Measurements from ENCODE around the gene IFI44L.

GRCh38 chr1:78617699-78617961, 2.6 kb upstream of the IFI44L start:
- PRO-cap = no peak

DNA sequence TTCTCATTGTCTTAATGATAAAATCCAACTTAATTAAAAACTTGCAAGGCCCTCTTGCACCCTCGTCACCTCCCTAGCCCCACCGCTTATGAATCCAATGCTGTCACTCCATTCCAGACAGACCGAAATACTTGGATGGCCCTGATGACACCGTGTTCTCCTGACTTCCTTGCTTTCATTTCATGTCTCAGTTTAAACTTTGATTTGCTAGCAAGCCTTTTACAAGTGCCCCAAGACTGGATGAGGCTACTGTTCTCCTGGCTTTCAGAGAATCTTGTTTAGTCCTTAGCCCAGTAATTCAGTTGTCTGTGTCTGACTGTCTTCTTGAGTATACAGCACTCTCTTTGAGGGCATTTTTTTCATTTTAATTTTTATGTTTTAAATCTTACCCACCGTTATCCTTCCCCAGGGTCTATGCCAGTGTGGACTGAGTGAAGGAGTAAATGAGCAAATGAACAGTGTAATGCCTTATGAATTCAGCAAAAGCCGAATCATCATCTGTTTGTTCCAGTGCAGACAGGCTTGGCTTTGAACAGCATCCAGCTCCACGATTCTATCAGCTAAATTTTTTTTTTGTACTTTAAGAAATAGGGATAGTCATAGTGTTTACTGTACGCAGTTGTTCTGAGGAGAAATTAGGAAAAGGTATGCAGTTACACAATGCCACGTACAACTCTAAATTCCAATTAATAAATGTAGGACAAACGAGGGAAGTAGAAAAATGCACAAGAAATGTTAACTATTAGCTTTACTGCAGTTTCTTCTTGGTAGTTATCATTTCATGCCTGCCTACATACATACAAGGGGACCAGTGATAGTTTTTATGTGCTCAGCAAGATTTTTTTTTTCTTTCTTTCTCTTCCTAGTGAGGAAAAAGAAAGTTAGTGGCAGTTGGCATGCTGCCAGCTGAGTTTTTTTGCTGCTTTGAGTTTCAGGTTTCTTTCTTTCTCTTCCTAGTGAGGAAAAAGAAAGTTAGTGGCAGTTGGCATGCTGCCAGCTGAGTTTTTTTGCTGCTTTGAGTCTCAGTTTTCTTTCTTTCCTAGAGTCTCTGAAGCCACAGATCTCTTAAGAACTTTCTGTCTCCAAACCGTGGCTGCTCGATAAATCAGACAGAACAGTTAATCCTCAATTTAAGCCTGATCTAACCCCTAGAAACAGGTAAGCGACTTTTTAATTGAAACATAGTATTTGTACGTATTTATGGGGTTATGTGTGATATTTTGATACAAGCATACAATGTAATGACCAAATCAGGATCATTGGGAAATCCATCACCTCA, at the start of gene IFI44L:
Gene IFI44L (plus strand): TSS at position 1,035 of the 1,279 bp plus-strand sequence.
- PRO-cap = bidirectional peak, plus-strand start at position 120 of the sequence, minus-strand start at position 122 of the sequence; unidirectional peak, minus-strand start at position 445 of the sequence

GRCh38 chr1:80806933-80807378, 993.8 kb upstream of the ADGRL2 start:
- PRO-cap = no peak

GRCh38 chr1:81680014-81680367, 120.7 kb upstream of the ADGRL2 start:
- PRO-cap = no peak

DNA sequence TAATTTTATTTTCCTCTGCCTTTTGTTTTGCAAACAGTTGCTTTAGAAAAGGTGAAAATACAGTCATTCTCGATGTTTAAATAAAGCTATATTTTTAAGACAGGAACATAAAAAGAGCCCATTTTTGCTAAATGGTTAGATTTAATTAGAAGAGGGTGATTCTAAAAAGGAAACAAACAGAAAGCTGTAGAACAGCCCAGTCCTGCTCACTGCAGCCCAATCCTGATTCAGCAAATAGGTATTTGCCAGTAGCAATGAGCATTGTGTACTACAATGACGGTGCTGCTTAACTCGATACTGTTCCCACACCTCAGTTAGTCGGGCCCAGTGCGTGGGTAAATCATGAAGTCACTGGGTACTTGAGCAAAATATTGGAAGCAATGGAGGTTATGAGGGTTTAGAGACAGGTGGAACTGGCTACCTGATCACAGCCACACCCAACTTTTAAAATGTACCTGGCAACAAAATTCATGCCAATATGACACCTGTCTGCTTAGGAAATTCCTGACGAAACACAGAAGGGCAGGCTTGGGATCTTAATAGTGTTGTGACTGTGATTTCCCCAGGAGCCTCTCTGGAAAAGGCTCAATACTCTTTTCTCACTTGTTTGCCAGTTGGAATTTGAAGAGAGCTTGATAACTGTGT, 101.5 kb upstream of the ADGRL2 start:
- PRO-cap = no peak

DNA sequence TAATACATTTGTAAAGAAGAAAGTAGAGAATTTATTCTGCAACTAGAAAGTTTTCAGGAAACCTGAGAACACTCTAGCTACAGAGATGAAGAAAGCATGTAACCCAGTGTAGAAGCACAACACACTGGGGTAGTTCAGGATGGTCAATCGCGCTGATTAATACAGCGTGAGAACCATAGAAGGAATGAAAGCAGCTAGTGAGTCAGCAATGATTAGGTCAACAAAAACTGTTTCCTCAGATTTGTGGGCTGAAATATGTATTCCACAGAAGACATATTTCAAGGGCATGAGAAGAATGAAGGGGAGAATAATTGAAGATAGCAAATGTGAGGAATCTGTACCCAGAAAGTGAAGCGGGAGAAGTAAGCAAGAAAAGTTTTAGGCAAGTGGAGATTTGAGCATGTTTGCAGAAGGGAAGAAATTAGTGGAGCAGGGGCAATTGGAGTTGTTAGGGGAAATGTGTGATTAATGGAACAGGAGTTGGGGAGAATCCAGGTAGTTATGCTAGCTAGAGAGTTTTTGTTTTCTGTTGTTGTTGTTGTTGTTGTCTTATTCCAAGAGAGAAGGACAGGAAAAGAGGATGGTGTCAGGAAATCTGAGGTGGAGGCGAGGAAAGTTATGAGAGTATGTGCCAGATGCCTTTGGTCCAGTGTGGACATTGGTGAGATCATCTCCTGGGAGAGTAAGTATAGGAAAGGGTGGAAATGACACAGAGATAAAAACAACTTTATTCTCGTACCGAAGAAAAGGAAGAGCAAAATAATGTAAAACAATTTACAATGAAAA, 97.6 kb upstream of the ADGRL2 start:
- PRO-cap = no peak

- PRO-cap = no peak
Measured at GRCh38 chr1:83263570-83264474, 735.1 kb downstream of the TTLL7 start.

DNA sequence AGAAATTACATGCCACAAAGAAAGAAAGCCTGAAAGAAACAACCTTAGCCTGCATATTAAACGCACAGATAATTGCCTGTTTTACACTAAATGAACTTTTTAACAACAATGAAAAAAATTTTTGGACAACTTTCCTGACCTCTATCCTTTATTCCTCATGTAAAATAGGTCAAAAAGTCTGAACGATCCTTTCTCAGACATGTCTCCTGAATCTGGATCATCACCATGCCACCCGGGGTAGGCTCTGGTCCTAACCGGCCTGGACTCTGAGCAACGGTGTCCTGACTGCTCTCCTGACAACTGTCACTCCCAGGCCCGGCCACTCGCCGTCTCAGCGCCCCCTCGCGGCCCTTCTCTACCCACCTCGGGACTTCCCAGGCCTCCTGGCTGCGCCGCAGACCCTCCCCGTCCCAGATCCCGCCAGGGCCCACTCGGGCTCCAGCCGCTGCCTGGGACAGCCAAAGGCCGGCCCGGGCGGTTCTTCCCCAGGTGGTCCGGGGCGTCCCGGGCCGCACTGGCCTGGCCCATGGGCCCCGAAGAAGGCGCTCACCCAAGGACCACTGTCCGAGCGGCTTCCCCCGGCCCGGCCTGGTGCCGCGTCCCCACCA, 138.6 kb downstream of the TTLL7 start:
- PRO-cap = unidirectional peak, plus-strand start at position 362 of the sequence

- PRO-cap = bidirectional peak, plus-strand start at chr1:84078766, minus-strand start at chr1:84078553
Measured at GRCh38 chr1:84078376-84079084, 65.5 kb upstream of the PRKACB start.

DNA sequence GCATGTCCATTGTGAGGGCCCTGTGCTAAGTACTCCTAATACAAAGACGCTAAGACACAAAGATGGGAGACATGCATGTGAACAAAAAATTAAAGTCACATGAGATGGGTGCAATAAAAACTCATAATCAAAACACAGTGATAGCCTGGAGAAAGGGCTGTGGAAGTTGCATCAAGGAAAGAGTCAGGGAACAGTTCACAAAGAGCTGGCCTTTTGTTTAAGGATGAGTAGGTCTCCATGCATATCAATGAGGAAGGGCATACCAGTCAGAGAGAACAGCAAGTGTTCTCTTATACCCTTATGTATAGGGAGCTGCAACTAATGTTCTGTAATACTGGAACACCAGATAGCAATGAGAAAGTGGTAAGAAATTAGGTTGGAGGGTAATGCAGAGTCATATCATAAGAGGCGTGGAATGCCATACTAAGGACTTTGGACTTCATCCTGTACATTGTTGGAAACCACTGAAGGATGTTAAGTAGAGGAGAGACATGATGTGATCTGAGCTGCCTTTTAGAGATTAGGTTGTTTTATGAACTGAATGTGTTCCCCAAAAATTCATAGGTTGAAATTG, 46.8 kb upstream of the SAMD13 start:
- PRO-cap = no peak

DNA sequence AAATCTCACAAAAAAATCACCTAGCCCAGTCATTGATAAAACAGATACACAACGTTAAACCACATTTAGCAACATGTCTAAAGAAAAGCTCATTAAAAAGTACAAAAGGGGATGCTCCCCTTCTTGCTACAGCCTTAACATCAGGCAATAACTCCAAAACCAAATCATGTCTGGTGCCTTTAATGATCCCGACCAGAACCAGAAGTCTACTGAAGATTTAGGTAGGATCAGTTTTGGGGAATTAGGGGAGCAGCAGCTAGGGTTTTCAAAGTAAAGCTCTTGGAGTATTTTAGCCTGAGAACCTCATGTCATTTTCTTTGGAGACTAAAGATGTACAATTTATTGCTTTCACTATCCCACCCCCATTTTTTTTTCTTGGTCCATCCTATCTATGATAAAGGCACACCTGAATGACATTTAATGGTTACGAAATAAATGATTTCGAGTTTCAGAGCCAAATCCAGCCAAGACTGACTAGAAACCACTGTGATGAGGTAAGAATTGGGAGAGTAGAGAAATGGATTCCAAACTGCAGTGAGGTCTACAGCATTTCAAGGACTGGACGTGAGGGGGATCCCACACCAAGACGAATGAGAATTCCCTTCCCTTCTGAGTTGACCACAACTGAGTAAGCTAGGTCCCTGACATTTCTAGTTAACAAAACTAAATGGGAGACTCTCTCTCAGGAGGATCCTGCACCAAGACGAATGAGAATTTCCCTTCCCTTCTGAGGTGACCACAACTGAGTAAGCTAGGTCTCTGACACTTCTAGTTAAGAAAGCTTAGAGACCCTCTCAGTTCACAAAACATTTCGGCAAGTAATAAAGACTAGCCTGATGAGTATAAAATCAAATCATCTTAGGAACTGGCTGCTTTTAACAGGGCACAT, 1.8 kb upstream of the SPATA1 start:
- PRO-cap = unidirectional peak, plus-strand start at position 593 of the sequence

DNA sequence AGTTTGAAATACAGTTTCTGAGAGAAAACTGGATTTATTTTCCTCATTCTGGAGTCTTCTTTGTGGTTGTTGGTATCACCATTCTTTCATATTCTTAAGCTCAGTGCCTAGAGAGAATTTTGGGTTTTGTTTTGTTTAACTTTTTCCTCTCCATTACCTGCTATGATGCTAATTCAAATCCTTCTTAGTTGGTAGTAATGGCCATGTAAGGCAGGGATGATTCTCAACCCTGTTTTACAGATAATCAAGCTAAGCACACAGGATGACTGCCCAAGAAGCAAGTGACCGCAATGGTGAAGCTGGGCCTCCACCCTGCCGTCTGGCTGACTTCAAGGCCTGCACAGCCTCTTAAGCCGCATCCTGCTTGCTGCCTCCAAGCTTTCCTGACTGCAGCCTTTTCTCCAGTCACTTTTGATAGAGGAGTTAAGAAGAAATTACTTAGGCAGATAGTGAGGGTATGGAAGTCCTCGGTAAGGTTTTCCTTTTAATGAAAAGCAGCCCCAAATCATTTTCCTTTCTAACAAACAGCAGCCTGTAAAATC, 8.5 kb upstream of the CTBS start:
- PRO-cap = no peak

DNA sequence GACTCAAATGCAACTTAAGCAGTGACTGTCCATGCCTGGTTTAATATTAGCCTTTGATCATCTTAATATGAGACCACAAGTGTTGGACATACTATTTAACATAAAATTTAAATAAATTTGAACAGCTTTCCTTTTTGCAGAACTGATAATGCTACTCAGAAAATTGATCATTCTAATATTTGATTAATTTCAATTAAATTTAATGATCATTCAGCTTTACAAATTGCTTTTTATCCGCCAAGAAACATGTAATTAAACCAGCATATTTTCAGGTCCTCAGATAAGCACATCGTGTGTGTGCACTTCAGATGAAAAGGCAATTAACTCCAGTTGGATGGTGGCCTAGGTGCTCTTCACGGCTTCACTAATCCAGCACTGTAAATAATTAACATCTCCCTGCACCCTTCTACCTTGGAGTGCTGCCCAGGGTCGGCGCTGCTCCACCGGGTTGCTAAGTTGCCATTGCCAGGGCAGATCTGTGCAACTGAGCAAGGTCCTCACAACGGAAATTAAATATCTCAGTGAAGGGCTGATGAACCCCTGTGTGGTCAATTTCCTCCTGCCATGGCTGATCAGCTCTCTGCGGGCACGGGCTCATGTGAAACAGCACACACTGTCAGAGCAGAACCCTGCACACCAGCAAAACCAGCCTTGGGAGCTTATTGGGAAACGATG, 63.3 kb downstream of the SYDE2 start:
- PRO-cap = no peak

GRCh38 chr1:85153466-85153758, 47.4 kb downstream of the SYDE2 start:
- PRO-cap = no peak

DNA sequence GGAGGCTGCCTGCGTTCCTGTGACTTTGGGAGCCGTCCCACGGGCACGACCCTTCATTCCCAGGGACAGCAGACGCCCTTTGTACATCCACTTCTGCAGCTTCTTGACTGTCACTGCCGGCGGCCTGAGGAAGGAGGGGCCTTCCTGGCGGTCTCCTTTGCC, 607 bp downstream of the SYDE2 start:
- PRO-cap = no peak

- PRO-cap = bidirectional peak, plus-strand start at chr1:85201790, minus-strand start at chr1:85201709; bidirectional peak, plus-strand start at chr1:85202152, minus-strand start at chr1:85202036
Measured at GRCh38 chr1:85201540-85202303, 906 bp upstream of the SYDE2 start.

DNA sequence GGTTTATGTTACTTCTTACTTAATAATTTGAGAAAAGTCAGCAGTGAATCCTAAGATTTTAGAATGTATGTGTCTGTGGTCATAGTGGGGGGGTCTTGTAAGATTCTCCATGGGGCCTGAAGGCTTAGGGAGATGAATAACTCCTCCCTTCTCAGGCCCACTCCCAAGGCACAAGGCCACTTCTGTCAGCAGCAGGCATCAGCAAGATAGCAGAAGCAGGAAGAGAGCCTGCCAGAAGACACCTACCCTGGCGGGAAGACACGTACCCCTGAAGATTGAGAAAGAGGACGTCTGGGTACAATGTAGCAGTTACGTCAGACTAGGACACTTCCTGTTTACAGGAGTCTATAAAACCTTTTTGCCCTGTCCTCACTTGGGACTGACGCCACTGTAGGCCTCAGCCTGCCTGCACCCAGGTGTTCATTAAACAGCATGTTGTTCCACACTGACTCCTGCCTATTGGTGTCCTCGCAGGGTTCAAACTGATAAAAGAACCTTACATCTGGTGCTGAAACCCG, 56.8 kb downstream of the ODF2L start:
- PRO-cap = unidirectional peak, minus-strand start at position 208 of the sequence

- PRO-cap = no peak
Measured at GRCh38 chr1:86377423-86378002, 18.6 kb downstream of the ODF2L start.

DNA sequence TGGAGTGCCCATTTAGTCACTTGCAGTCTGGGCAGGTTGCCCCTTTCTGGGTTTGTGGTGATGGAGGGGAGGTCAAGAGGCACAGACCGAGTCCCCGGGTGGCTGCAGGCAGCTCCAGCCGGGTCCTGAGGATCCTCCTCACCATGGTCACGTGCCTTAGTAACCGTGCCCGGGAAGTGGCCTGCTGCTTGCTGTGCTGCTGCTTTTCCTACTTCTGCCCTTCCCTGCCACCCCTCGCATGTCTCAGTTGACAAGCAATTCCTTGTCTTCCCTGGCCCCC, 34.8 kb downstream of the CLCA1 start:
- PRO-cap = bidirectional peak, plus-strand start at position 162 of the sequence, minus-strand start at position 143 of the sequence

DNA sequence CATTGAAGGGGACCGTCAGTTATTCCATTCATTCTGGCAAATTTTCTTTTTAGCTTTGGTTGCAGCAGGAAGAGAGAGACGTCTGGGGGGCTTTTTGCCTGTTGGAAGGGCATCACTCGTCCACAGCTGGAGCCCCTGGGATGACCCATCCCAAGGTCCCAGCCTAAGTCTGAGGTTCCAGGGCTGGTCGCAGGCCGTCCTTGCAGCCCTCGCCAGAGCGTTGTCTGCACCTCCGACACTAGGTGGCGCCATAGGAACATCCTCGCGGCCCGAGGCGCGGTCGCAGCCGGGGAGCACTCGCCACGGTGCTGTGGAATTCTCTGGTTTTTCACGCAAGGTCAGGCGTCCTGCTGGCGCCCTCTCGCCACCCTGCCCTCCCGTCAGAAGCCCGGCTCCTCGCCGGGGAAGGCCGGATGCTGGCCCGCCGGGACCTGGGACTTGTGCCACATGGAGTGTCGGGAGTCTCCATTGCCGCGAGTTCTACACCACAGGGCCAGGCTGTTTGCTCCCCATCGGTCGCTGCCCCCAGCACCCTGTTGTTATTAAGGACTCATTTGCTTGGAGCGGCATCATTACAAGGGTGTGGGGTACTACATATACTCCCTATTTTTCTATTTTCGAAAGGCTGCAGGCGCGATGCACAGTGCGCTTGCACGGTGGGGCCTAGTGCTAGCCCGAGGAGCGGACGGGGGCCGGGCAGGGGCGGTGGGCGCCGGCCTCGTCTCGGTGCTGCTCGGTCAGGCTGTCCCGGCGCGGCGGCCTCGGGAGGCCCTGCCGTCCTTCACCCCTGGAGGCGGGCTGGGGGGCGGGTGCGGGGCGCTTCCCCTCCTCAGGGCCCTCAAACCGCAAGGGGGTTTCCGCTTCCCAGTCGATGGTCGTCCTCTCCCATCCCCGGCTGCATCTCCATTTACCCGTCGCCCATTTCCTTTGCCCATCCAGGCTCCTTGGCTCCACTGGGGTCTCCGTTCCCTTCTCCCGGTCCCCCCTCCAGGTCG, 196.7 kb upstream of the LMO4 start:
- PRO-cap = no peak